Ishikawa (cell line): ENCODE data around the gene PRR27.

- RRBS = no CpG with 5 or more reads among the region's 7 CpGs
Measured at GRCh38 chr4:57030001-57030514, 51.4 kb downstream of the POLR2B start.

- RRBS = no CpG with 5 or more reads among the region's 5 CpGs
Measured at GRCh38 chr4:57080597-57081208, 29.5 kb downstream of the IGFBP7 start.

DNA sequence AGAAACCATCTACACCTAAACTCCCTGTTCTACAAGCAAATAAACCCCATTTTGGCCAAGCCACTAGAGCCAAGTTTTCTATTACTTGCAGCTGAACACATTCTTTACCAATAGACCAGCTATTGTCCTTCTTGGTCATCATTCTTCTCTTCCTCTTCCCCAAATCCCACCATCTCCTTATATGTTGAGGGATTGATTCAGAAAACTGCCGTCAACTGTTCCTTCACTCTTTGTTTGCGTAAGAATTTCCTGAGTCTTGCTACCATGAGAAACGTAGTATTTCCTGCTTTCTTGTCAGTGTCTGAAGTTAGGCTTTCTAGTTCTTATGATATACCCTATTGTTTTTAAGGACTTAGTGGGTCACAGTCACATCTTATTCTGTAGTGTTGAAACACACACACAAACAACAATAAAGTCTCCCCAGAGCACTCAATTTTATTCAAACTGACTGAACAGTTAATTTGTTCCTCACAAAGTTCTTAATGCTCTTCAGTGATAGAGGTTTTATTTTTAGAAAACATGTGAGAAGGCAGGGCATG is 20.1 kb downstream of the IGFBP7 start:
- RRBS = no CpG with 5 or more reads among the region's 3 CpGs

- RRBS = no CpG with 5 or more reads among the region's 10 CpGs
Measured at GRCh38 chr4:57094089-57095416, 15.6 kb downstream of the IGFBP7 start.

DNA sequence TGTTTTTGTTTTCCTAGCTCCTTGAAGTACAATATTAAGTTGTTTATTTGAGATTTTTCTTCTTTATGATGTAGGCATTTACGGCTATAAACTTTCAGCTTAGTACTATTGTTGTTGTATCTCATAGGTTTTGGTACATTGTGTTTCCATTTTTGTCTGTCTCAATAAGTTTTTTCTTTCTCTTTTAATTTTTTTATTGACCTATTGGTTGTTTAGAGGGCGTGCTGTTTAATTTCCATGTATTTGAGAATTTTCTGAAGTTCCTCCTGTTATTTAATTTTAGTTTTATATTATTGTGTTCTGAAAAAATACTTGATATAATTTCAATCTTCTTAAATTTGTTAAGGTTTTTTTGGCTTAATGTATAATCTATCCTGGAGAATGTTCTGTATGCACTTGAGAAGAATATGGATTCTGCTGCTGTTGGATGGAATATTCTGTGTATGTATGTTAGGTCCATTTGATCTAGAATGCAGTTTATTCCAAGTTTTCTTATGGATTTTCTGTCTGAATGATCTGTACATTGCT is 341.1 kb upstream of the IGFBP7 start:
- RRBS = no CpG with 5 or more reads among the region's 2 CpGs

DNA sequence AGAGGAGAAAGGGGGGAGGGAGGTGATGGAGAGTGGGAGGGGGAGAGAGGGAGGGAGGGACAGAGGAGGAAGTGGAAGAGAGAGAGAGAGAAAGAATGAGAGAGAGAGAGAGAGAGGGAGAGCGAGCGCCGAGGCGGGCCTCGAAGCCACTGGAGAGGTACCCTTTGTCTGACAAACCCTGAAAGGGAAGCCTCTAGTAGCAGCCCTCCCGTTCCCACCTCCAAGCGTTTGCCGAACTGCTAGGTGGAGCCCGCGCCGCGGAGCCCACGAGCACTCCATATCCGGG is 226 bp upstream of the ADGRL3 start:
- RRBS = no CpG with 5 or more reads among the region's 14 CpGs

DNA sequence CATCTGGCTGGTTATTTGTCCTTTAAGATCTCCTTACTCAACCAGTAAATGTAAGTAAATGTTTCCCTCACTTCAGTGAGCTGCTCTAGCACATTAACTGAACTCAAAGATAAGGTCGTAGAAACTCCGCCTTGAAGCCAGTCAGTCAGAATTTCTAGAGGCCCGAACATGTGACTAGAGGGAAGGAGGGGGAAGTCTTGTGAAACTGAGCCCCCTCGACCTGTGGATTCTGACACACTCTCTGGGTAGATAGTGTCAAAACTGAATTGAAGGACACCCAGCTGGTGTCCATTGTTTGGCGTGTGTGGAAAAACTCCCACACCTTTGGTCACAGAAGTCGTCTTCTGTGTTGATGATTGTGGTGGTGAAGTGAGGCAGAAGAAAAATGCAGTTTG is 933.9 kb downstream of the ADGRL3 start:
- RRBS = no CpG with 5 or more reads among the region's 6 CpGs

DNA sequence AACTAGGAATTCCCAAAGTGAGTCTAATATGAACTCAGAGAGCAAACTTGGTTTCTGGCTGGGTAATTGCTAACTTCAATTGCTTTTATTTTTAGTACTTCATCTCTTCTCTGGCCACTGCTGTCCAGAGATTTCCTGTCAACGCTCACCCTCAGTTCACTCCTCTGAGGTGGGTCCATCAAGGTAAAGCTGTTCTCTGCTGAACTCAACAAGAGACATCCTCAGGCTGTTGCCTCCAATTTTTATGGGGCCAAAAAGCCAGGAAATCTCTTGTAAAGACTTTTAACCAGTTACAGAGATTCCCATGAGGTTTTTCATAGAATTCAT is 75.3 kb upstream of the TECRL start:
- RRBS = no CpG with 5 or more reads among the region's 1 CpG

GRCh38 chr4:66574900-66575649 is 904.8 kb upstream of the EPHA5 start:
- RRBS = 23% methylated on average over 3 of the region's 11 CpGs

DNA sequence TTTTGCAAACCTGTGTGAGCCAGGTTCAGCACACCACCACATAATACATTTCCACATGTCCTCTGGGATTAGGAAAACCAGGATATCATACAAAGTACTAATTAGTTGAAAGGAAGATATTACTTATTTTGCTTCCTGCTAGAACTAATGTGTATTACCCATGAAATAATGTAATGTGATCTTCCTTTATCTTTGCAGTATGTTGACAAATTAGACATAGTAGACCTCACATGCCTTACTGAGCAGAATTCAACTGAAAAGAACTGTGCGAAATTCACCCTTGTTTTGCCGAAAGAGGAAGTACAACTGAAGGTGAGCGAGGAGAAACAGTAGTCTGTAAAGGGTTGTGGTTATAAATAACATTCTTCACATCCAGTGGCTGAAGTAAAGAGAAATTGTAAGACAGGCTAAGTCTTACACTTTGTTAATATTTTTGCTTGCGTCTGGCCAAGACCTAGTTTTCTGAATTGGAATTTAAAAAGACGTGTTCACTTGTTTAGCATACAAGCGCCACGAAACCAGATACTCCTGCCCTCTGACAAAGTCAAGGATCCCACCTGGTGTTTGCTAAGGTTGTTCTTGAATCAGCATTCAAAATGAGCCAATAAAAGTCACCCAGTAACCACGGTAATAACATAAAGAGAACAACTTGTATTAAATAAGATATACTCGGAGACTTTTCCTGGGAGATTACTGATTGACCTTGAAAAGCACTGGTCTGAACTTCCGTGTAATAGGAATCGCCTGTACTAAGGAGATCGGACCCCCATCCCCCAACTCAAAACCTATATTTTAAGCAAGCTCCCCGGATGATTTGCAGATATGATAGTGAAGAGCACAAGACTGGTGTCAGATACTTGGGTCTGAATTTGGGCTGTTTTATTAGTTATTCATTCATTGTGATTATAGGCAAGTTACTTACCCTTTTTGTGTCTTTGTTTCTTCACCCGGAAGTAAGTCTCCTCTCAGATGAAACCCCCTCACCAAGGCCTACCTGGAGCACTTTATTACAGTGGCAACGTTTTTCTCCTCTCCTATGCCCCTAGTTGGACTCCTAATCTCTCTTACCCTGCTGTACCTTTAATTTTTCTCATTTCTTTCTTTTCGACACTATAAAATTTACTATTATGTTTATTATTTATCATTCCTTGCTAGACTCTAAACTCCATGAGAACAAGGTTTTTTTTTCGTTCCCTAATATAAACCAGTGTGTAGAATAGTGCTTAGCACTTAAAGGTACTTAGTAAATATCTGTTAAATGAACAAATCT is 17.1 kb downstream of the STAP1 start:
- RRBS = 95% methylated on average over 1 of the region's 17 CpGs

DNA sequence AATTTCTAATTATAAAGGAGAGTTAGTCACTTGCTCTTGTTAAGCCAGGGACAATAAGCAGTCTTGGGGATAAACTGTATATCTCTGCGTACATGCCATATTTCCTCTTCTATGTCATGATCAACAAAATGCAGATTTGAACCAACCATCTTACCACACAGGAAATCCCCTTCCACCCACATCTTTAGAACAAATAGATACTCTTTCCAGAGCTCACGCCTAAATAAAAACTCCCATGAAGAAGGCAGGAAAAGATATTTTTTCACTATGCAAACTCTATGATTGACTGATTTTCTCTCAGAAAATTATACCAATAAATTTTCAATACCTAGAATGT is 23.0 kb downstream of the STAP1 start:
- RRBS = no CpG with 5 or more reads among the region's 2 CpGs

- RRBS = no CpG with 5 or more reads among the region's 10 CpGs
Measured at GRCh38 chr4:68375970-68376360, 26.1 kb upstream of the YTHDC1 start.

- RRBS = no CpG with 5 or more reads among the region's 7 CpGs
Measured at GRCh38 chr4:68569448-68569971, 6.6 kb downstream of the UGT2B17 start.

GRCh38 chr4:68646603-68647513 is 23.6 kb downstream of the UGT2B15 start:
- RRBS = no CpG with 5 or more reads among the region's 10 CpGs

DNA sequence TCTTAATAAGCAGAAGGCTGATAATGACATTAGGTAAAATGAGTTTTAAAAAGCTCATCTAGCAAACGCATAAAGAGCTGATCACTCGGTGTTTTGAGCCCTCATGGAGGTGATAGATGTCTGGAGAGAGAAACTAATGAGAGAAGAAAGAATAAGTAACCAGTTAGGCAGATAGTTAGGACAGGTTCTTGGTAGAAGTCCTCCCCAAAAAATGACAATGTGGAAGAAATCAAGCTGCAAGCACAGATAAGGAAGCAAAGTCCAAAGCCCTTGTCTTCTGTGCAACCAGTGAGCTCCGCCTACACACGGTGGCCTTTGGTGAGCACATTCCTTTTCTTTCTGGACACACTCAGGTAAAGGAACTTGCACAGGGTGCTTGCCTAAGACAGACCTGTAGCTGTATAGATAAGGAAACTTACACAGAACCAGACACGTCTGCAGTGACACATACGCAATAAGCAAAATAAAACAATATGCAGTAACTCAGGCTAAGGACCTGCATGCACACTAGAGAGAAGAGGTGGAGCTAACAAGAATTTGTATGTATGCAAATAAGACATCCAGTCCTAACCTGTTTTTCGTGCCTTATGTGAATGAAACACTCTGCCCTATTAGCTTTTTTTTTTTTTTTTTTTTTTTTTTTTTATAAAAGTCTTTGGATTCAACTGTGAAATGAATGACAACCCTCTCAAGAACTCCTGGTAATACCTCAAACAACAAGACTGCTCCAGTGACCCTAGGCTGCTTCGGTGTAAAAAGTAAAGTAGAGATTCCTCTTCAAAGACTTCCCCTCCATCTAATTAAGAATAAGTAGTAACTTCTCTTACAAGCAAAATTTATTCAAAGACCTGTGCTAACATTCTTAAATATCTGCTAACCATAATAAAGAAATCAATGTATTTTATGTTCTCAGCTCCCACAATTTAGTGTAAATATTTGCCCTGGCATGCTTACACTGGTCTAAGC is 48.8 kb downstream of the UGT2B10 start:
- RRBS = no CpG with 5 or more reads among the region's 8 CpGs

- RRBS = no CpG with 5 or more reads among the region's 4 CpGs
Measured at GRCh38 chr4:68880914-68881190, 65.1 kb downstream of the UGT2B10 start.

GRCh38 chr4:69591308-69591799 is 48.1 kb downstream of the UGT2A2 start:
- RRBS = no CpG with 5 or more reads among the region's 1 CpG

DNA sequence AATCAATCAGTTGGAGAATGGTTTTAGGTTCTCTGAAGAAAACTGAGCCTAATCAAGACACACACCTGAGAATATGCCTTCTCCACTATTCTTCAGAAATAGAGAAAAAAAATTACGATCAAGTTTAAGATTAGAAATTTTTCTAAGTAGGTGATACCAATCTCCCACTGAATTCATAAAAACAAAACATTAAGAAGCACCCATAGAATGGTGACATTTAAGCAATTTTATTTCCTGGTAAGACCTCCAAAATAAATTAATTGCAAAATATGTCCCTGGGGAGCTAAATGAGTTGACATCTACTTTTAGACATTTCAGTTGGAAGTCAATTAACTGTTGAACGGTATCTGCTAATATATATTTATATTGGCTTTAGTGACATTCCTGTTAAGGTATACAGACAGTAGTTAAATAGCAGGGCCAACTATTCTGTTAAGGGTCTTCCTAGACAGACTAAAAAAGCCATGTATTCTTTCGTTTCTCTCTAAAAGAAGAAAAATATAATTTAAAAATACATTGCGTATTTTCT is at the start of gene PRR27:
Gene PRR27 (plus strand): TSS at position 435 of the 529 bp plus-strand sequence.
- RRBS = no CpG with 5 or more reads among the region's 4 CpGs

- RRBS = no CpG with 5 or more reads among the region's 14 CpGs
Measured at GRCh38 chr4:70703858-70704369, 15.6 kb downstream of the UTP3 start.